Melanocyte of skin (primary cell): Measurements from ENCODE around the genes RALGPS1, GARNL3 and SLC2A8.

DNA sequence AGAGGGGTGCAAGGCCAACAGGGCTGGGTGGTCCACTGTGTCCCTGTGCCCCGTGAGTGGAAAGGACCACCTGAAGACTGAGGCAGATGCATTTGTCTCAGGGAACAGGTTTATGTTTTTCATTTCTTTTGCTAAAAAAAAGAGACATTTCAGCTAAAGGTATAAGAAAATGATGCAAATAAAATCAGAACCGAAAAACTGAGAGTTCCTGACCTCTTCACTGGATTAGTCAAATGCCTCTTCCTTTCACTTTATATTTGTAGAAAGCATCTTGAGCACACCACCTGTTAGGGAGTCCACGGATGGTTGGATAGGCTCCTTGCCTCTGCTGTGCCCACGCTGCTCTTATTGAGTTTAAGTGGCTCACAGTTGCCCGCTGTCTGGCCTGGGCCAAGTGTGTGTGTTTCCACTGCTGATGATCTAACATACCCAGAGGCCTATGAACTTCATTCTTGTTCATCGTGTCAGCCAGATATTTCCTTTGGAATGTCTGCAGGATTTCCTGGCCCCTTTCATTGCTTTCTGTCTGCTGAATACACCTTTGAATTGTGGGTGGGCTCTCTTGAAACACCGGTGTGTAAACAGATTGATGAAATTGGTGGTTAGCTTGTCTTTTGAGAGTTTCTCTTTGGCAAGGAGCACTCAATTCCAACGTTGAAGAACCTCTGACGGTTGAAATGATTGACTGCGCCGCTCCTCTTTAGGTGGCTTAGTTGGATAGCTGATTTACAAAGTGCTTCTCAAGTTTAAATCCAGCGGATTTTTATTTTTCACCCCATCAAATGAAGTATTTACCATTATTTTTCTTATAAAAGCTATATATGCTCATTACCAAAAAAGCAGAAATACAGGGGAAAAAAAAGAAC lies 46.6 kb downstream of the MVB12B start:
- CAGE, long polyA plus RNA, 2 experiments, result no peak in any of the 2 experiments

GRCh38 chr9:126376240-126377194 lies 49.9 kb downstream of the MVB12B start:
- CAGE, long polyA plus RNA, 2 experiments, result no peak in any of the 2 experiments

- CAGE, long polyA plus RNA, 2 experiments, result no peak in any of the 2 experiments
Measured at GRCh38 chr9:126395385-126395663, 68.7 kb downstream of the MVB12B start.

DNA sequence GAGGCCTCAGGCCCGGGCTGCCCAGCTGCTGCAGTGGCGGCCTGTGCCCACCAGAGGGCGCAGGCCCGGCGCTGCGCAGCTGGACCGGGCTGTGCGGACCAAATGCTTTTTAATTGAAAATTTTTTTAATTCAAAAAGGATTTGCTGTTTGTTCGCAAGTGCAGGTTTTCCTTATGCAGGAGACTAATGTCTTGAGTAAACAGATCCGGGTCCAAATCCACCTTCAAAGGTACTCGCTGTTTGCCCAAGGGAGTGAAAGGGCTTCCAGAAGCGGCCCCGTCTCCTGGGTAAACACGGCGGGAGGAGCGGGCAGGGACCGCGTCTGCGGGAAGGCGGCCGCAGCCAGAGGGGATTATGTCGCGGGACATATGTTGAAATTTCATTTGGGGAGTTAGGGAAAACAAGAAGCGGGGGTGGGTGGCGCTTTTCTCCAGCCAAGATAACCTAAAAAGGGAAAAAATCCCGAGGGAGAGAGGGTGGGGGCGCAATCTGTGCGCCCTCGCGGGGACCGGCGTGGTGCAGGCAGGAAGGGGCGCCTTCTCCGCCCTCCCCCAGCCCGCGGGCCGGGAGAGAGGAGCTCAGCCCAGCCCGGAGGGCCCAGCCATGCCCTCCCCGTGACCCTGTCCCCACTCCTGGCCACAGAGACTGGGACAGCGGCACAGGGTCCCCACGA lies 114.3 kb upstream of the LMX1B start:
- CAGE, long polyA plus RNA, 2 experiments, result no peak in any of the 2 experiments

GRCh38 chr9:126587140-126587605 lies 26.6 kb upstream of the LMX1B start:
- CAGE, long polyA plus RNA, 2 experiments, result no peak in any of the 2 experiments

GRCh38 chr9:126619002-126619605 lies 5.4 kb downstream of the LMX1B start:
- CAGE, long polyA plus RNA, 2 experiments, result no peak in any of the 2 experiments

DNA sequence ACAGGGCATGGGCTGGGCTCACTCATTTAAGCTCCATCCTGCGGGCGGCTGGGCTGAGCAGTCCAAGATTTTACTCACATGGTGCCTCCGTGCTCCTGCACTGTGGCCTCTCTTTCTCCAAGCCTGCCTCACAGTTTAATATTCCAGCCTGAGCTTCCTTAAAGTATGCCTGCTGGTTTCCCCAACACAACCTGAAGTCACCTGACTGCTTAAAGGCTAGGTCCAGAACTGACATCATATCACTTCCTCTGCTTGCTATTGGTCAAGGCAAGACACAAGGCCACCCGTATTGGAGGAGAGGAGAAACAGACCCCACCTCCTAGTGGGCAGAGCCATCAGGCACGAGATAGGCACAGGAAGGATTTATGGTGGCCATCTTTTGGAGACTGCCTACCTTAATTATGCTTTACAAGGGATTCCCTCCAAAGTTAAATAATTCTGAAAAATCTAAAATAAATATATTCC lies 41.5 kb upstream of the ZBTB43 start:
- CAGE, long polyA plus RNA, 2 experiments, result no peak in any of the 2 experiments

DNA sequence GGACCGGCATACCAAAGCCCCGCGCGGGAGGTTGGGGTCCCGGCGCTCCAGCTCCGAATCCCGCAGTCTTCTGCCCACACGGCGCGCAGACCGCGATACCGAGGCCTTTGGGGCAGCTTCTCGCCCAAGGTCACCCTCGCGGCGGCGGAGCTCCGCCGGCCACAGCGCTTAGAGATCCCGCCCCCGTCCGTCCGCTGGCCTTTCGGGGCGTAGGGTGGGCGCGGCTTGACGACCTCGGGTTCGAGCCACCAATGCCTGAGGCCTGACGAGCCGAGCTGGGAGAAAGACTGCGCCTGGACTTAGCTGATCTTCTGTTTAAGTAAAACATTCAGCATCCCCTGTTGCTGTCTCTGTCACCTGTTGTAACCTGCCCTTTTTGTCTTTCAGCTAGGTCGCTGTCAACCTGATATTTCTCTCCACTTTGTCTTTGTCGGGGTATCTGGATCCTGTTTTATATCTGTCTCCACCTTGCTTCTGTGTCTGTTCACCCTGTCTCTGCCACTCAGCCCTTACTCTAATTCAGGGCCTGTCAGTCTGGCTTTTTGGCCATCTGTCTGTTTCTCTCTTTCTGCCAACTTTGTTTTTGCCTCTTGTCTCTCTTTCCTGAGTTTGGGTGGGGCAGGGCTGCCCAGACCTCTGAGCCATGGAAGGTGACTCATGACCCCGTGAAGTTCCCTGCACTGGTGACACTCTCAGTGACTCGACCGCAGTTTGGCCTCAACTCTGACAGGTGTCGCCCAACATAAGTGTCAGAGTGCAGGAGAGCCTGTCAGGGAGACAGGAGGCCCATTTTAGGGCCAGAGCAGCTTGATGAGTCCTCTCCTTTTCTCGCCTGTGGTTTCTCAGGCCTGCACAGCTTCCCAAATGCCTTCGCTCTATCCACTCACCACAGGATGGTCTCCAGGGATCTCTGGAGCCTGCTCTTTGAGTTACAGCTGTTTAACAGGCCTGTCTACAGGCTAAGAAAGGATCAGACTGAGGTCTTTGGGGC lies 707 bp downstream of the ZBTB43 start:
- CAGE, long polyA plus RNA, 2 experiments, result no peak in any of the 2 experiments

- CAGE, long polyA plus RNA, 2 experiments, result no peak in any of the 2 experiments
Measured at GRCh38 chr9:126914266-126915524, at the start of gene RALGPS1. RALGPS1 (plus strand) TSS chr9:126914782.

GRCh38 chr9:127133576-127134405 lies 11.4 kb upstream of the ANGPTL2 start:
- CAGE, long polyA plus RNA, 2 experiments, result no peak in any of the 2 experiments

DNA sequence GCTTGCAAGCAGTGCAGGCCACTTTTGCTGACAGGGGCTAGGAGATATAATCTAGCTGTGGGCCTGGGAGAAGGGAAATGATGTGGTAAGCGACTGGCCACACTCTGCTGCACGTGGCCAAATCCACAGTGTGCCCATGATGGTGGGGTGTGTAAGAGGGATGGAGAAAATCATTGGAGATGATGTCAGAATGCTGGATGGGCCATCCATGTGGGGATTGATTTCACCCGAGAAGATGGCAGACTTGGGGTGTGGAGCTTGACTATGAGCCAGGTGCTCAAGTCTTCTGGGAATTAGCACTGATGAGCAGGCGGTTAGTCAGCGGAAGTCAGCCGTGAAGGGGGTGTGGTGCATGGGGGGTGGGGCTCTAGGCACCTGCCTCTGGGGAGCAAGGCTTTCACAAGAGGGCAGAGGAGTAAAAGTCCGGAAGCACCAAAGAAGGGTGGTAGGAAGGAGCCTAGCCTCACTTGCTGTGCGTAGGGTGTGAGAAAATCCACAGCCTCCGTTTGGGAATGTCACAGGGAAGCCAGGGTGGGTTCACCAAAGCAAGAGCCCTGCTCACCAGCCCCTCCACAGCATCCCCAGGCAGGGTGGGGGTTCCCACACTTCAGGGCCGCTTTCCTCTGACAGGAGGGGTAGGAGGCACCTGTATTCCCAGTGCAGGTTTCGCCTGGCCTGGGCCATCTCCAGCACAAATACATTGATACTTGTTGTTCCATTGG lies 44.4 kb upstream of the ANGPTL2 start:
- CAGE, long polyA plus RNA, 2 experiments, result no peak in any of the 2 experiments

GRCh38 chr9:127264635-127265284 lies at the start of gene GARNL3:
GARNL3 (plus strand) TSS chr9:127264774.
- CAGE, long polyA plus RNA, 2 experiments, result no peak in any of the 2 experiments

DNA sequence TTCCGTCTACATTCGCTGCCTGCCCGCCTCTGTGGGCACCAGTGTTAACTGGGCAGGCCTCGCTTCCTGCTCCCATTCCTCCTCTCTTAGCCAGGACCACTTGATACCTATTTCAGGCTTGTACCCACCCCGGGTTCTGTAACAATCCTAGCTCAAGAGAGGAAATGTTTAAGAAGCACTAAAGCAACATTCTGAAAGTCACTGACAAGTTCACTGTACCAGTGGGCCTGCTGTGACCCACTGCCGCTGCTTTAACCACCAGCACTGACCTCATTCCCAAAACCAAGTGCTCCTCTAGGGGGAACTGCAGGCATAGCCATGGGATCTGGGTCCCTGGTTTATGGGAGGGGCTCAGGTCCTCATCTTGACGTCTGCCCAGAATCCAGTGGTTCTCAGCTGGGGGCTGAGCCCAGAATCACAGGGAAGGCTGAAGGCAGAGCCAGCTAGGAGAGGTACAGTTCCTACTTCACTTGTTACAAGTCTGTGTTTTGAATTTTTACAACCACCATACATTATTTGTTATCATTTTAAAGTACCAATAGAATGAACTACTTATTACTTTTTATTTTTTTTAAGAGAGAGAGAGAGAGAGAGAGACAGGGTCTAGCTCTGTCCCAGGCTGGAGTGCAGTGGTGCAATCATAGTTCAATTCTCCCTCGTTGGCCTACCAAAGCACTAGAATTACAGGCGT lies 36.1 kb upstream of the SLC2A8 start:
- CAGE, long polyA plus RNA, 2 experiments, result no peak in any of the 2 experiments

DNA sequence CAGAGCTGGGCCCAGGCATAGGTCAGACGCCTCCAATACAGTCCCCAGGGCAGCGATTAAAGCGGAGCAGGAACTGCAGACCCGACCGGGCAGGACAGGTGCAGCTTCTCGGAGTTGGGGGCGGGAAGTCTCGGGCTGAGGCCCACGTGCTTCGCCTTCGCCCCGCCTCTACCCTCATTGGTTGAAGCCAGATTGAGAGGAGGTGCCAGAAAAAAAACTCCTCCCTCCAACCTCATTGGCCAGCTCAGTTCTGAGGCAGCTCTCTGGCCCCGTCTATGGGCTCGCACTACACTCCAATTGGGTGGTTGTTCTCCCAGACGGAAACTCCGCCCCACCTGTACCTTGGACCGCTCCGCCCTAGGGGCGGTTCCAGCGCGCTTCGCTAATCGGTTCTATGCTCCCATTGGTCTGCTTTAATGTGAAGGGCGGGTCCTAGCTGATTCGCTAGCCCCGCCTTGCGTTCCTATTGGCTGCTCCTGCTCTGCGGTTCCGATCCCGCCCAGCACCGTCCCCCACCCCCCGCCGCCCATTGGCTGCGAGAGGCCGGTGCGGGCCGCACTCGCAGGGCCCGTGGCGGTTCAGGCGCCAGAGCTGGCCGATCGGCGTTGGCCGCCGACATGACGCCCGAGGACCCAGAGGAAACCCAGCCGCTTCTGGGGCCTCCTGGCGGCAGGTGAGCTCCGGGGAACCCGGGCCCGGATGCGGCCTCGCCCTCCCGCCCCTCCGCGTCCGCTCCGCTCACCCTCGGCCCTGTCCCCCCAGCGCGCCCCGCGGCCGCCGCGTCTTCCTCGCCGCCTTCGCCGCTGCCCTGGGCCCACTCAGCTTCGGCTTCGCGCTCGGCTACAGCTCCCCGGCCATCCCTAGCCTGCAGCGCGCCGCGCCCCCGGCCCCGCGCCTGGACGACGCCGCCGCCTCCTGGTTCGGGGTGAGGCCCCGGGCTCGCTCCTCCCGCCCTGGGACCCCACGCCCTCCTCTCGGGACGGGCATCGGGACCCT lies at the start of gene SLC2A8:
TSS of gene SLC2A8 (plus strand) at position 556 of the 996 bp plus-strand sequence.
- CAGE, long polyA plus RNA, 2 experiments, result no peak in any of the 2 experiments

- CAGE, long polyA plus RNA, 2 experiments, result no peak in any of the 2 experiments
Measured at GRCh38 chr9:127448538-127448881, 2.7 kb downstream of the RPL12 start.

- CAGE, long polyA plus RNA, 2 experiments, result no peak in any of the 2 experiments
Measured at GRCh38 chr9:127499909-127500242, 48.6 kb downstream of the LRSAM1 start.

GRCh38 chr9:127549743-127550464 lies 19.0 kb downstream of the NIBAN2 start:
- CAGE, long polyA plus RNA, 2 experiments, result no peak in any of the 2 experiments

DNA sequence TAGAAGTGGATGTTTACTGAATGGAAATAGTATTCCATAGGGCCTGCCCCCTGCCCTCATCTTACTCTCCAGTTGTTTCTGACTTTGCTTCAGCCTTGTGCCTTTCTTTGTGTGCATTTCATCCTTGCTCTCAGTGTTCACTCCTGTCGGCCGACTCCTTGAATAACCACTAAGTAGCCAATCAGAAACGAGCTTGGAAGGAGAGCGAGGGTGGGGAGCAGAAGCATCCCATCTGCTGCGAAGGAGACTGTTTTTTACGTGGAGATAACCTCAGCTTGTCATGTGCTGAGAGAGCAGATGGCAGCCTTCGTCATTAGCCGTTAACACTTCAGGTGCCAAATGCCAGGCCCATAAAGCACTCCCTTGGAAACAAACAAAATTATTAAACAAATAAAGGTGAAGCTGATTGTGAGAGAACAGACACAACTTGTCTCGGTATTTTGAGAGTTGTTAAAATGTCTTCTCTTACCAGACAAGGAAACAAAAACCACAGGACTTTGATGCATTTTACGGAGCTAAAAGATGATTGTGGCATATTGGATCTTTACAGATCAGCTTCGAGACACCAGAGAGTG lies 45.4 kb upstream of the CFAP157 start:
- CAGE, long polyA plus RNA, 2 experiments, result no peak in any of the 2 experiments

DNA sequence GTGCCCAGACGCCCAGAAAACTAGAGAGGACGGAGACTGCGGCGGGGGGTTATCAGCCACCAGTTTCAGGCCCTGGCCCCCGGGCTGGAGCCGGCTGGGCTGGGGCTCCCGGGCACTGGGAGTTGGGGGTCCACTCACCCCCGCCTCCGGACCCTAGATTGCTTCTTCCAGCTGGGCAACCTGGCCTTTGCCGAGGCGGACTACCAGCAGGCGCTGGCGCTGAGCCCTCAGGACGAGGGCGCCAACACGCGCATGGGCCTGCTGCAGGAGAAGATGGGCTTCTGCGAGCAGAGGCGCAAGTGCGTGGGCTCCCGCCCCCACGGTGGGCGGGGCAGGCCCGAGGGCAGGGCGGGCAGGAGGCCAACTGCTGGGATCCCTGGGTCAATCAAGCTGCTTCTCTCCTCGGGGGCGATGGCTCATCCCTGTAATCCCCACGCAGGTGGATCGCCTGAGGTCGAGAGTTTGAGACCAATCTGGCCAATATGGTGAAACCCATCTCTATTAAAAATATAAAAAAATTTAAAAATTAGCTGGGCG lies 8.8 kb downstream of the TTC16 start:
- CAGE, long polyA plus RNA, 2 experiments, result no peak in any of the 2 experiments

GRCh38 chr9:127754047-127754404 lies 18.9 kb upstream of the TOR2A start:
- CAGE, long polyA plus RNA, 2 experiments, result no peak in any of the 2 experiments